Jurkat, Clone E6-1 (cell line): ENCODE measurements around a stretch of chr5.

GRCh38 chr5:133091028-133091602 is 39.3 kb downstream of the HSPA4 start:
- RRBS = no CpG with 5 or more reads among the region's 4 CpGs

DNA sequence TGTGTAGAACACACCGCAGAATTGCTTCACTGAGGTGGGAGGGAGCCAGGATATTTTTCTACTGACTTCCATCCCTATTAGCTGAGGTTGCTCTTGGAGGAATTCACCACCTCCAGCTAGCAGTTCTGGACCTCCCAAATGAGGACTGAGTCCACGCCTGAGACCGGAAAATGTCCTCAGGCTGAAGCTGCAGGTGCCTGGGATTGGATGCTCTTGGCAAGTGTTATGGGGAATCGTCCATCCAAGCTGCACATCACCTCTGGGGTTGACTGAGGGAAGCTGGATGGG is 270.7 kb downstream of the HSPA4 start:
- RRBS = no CpG with 5 or more reads among the region's 4 CpGs

DNA sequence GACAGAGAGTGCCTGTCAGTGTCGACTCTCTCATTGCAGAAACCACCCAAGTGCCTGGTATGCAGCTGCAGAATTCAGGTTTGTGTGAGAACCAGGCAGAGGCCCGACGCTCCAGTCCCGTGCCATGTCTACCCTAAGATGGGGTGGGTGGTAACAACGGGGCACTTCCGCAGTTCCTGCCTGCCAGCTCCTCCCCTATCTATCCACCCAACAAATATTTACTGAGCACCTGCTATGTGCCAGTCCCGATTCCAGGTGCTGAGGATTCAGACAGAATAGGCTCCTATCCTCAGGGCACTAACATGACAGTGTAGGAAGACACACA is 206.7 kb downstream of the FSTL4 start:
- RRBS = no CpG with 5 or more reads among the region's 7 CpGs

DNA sequence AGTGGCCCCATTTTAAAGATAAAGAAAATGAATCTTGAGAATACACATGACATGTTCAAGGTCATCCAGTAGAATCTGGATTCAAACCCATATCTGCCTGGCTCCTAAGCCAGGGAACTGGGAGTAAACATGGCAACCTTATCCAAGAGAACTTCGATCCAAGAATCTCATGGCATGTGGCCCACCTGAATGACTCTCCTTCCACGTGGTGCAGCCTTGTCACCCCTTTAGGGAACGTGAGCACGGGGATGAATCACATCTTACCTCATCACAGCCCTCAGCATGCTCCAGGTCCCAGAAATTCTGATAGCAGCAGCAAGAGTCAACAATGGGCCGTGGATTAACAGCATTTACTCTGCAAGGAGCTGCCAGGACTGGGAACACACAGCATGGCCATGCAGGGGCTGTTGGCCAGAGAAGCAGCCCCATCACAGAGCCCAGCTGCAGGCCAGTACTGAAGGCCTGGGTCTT is 150.5 kb downstream of the C5orf15 start:
- RRBS = no CpG with 5 or more reads among the region's 5 CpGs

GRCh38 chr5:133844932-133845214 is 123.6 kb downstream of the C5orf15 start:
- RRBS = no CpG with 5 or more reads among the region's 6 CpGs

DNA sequence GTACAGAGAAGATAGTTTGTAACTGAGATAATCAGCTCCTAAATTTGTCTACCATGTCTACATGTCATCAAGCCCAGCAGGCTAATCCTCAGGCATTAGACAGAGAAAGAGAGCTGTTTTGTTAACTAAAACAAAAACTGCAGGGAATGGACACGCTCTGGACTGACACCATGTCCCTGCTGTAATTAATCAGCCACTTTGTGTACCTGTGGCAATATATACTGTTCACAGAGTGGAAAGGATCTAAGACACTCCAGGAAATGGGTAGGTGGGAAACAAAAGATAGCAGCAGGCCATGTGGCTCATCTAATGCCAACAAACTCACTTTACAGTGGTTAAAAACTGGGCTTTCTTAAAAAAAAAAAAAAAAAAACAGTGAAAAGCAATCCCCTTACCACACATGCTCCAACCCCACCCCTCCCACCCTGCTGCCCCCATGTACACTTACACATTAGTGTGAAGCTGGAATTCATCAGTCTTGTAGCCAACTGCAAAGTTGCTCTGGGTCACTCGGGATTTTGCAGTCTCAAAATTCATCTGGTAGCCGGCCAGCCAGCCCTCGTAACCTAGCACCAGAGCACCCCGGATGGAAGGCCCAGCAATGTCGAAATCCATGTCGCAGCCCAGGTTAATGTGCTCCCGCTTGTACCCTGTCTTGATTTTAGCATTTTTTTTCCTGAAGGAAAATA is 12.0 kb upstream of the C5orf15 start:
- RRBS = no CpG with 5 or more reads among the region's 8 CpGs

GRCh38 chr5:134003799-134004325 is 913 bp downstream of the VDAC1 start:
- RRBS = 1% methylated on average over 21 of the region's 52 CpGs

DNA sequence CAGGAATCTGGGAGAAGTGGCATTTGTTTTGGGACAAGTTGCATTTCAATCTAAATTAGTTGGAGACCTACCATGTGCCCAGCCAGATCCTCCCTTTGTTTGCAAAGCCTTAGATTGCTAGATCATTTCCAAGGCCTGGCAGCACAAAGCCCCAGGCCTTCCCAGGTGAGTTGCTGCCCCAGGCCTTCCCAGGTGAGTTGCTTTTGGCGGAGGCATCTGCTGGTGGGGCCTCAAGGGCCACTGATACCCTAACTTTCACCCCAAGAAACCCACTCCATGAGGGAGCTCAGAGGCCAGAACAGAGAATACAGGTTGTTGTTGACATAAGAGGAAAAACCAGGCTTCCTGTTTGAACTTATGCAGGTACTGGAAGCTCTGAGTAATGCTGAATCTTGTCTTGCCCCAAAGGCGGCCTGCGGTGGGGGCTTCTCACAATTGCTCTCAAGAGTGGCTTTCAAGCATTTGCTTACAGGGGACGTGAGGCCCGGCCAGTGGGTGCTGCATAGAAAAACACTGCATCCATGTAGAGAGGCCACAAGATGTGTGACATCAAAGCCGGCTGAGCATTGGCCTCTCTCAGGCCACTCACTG is 34.8 kb upstream of the TCF7 start:
- RRBS = no CpG with 5 or more reads among the region's 6 CpGs

- RRBS = no CpG with 5 or more reads among the region's 7 CpGs
Measured at GRCh38 chr5:134123165-134123661, 8.7 kb downstream of the TCF7 start.

- RRBS = no CpG with 5 or more reads among the region's 3 CpGs
Measured at GRCh38 chr5:134160745-134161260, 15.9 kb downstream of the SKP1 start.

DNA sequence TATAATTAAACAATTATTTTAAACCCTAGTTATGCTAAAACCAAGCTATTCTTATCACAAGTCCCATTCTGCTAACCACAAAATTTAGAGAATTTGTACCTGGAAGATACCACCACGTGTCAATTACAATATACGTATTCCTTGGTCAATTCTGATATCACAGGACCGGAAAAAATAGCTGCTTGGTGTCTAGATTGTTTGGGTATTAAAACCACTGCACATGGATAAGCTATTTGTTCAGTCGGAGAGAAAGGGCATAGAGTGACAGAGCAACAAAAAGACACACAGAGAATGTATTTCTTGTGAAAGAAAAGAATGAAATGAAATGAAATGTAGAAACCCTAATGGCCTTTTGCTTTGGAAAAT is 19.0 kb upstream of the SKP1 start:
- RRBS = no CpG with 5 or more reads among the region's 4 CpGs

- RRBS = no CpG with 5 or more reads among the region's 5 CpGs
Measured at GRCh38 chr5:134200197-134201202, 23.8 kb upstream of the SKP1 start.

DNA sequence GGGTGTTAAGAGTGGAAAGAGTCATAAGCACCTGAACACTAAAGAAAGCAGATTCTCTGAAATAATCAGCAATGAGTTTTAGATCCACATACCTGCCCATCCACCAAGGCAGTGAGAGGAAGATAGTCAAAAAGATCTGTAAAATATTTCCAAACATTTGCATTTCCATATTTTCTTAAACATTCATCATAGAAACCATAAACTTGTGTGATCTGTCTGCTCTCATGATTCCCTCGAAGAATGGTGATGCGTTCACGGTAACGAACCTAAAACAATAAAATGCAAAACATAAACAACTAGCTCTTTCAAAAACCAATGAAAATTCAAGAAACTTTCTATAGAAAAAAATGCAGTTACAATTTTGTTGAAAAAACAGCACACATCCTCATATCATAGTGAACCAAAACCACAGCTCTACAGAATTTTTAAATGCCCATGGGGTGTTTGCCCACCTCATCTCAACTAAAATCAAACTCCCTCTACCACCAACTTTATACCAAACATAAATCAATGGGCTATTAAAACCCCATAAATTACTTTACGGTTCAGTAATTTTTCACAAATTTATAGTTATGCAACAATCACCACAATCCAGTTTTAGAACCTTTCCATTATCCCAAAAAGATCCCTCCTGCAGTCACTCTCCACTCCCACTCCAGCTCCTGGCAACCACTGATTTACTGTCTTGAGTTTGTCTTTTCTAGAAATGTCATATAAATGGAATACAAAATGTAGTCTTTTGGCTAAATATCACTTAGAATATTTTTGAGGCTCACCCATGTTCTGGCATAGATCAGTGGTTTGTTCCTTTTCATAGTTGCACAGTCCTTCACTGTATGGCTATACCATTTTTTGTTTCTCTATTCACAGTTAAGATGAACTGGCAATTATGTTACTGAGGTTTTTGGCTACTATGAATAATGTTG is 23.9 kb downstream of the PPP2CA start:
- RRBS = no CpG with 5 or more reads among the region's 5 CpGs

- RRBS = 4% methylated on average over 7 of the region's 40 CpGs
Measured at GRCh38 chr5:134224927-134225708, 755 bp downstream of the PPP2CA start.

- RRBS = 3% methylated on average over 30 of the region's 49 CpGs
Measured at GRCh38 chr5:134226302-134226886, 521 bp upstream of the PPP2CA start.

- RRBS = no CpG with 5 or more reads among the region's 1 CpG
Measured at GRCh38 chr5:134299452-134299969, 67.5 kb downstream of the CDKL3 start.

DNA sequence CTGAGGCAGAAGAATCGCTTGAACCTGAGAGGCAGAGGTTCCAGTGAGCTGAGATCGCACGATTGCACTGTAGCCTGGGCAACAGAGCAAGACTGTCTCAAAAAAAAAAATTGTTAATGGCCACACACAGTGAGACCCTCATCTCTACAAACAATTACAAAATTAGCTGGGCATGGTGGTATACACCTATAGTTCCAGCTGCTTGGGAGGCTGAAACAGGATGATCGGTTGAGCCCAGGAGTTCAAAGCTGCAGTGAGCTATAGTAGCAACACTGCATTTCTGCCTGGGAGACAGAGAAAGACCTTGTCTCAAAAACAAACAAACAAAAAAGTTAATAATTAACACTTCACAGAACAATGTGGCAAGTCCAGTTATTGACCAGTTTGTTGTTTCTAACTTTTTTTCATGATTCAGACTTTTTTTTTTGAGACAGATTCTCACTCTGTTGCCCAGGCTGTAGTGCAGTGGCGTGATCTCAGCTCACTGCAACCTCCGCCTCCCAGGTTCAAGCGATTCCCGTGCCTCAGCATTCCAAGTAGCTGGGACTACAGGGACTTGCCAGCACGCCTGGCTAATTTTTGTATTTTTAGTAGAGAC is 4.2 kb upstream of the CDKN2AIPNL start:
- RRBS = no CpG with 5 or more reads among the region's 9 CpGs

DNA sequence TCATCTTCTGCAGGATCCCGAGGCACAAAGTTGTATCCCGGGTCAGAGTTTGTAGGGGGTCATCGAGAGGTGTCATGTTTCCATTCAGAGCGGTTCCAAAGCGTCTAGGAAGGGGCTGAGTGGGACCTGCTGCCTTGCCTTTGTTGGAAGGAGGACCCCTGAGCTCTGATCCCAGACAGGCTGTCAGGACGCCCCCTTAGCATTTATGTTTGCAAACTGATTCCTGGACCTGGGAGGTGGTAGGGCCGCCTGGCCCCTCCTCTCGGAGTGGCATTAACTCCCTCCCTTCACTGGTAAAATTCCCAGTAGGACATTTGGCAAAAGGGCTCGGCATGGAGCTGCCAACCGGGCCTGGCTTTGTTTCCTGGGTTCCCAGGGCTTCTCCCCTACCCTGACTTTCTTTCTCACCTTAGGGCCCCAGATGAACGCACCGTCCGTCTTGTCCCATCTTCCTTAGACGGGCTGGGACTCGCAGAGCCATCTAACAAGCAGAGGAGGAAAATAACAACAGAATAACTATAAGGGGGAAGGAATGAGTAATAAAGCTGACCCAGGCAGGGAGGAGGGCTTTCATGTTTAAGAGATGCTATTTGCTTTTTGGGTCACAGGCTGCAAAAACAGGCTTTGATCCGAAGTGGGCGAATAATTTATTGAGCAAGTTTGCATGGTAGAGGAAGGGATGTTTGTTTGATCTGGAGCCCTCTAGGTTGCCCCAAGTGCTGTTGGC is 2.6 kb downstream of the JADE2 start:
- RRBS = 18% methylated on average over 2 of the region's 17 CpGs

- RRBS = no CpG with 5 or more reads among the region's 10 CpGs
Measured at GRCh38 chr5:134569409-134569763, 43.9 kb downstream of the JADE2 start.

DNA sequence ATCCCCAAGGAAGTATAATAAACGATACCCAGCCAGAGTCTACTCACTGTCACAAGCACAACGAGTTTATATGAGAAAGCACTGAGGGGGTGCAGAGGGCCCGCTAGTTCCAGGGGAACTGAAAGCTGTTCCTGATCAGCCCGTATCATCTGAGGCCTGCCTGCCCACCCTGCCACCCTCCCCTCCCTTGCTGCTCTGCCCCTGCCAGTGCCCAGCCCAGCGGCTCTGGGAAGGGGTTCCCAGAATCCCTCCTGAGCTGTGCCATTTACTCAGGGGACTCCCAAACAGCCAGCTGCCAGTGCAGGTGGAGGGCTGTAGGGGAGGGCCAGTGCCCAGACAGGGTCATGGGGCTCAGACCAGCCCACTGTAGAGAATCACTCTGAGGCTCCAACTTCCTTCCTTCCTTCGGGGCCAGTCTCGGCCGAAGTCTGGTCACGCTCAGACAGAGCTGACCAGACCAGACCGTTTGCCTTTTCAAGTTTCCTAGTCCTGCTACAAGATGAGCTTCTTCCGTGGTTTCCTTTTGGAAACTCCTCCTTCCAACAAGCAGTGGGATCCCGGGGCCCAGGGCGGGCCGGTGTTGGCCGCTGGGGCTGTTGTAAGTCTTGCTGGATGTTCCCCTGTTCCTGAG is 52.7 kb downstream of the SAR1B start:
- RRBS = no CpG with 5 or more reads among the region's 15 CpGs